ENCODE results near the gene PITPNA.

- PRO-cap: no peak
Measured at GRCh38 chr17:1460134-1460749, 4.2 kb upstream of the CRK start.

DNA sequence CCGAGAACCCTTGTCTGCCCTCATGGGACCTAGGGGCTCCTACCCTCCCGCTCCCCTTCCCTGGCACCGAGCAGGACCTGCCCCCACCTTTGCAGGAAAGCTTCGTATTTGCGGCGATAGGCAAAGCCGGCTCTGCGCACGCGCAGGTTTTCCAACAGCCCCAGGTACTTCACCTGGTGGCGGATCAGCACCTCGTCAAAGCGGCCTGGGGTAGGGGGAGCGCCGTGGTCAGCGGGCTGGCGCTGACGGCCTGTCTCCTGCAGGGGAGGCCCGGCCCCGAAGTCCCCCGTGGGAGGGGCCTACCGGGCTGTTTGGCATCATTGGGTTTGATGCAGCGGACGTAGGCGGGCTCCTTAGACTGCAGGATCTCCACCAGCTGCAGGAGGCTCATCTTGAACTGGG lies 15.8 kb upstream of the CRK start:
- PRO-cap: no peak

DNA sequence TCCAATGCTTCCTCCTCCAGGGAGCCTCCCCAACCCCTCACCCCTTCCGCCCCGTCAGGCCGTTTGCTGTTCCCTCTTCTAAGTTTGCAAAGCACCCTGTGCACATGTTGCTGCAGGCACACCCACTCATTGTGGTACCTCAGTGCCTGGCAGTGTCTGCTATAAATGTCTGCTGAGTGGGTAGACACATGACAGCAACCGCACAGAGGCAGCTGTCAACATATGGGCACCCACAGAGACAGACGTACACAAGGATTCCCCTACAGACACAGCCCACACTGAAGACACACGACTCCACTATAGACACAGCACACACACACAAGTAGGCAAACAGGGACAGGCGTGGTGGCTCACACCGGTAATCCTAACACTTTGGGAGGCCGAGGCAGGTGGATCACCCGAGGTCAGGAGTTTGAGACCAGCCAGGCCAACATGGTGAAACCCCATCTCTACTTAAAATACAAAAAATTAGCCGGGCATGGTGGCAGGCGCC lies 17.8 kb upstream of the CRK start:
- PRO-cap: no peak

DNA sequence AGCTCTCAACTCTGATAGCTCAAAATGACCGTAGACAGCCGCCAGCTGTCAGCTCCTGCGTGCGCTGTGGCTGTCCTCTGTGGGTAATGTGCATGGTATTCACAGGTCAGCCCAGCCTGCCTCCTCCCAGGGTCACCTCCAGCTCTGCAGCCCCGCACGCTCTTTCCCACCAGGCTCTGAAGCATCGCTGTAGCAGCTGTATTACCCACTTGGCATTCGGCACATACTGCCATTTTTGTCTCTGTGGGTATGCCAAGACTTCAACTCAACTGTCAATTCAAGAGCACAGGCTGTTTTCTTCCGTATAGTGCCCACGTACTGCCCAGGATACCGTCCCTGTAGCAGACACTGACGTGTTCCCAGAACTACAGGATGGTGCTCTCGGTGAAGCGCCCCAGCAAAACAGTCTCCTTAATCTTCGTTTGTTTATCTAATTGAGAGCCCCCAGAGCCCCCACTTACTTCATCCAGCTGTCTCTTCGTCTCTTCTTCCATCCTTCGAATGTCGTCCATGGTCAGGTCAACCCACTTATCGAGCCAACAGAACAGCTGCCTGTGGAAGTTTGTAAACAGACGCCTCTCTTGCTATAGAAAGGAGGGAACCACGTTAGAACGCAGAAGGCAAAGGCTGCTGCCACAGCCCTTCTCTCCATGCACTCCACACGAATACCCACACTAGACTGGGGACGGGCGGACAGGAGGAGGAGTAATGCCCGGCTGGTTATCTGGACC lies 17.4 kb upstream of the INPP5K start:
- PRO-cap: no peak

GRCh38 chr17:1553544-1554239 lies 8.9 kb downstream of the PITPNA start:
- PRO-cap: no peak

GRCh38 chr17:1562181-1563082 lies at the start of gene PITPNA:
TSS of gene PITPNA (minus strand) at chr17:1562792.
- PRO-cap: bidirectional peak, plus-strand start at chr17:1562892, minus-strand start at chr17:1562745

GRCh38 chr17:1580868-1581245 lies 18.3 kb upstream of the PITPNA start:
- PRO-cap: no peak

DNA sequence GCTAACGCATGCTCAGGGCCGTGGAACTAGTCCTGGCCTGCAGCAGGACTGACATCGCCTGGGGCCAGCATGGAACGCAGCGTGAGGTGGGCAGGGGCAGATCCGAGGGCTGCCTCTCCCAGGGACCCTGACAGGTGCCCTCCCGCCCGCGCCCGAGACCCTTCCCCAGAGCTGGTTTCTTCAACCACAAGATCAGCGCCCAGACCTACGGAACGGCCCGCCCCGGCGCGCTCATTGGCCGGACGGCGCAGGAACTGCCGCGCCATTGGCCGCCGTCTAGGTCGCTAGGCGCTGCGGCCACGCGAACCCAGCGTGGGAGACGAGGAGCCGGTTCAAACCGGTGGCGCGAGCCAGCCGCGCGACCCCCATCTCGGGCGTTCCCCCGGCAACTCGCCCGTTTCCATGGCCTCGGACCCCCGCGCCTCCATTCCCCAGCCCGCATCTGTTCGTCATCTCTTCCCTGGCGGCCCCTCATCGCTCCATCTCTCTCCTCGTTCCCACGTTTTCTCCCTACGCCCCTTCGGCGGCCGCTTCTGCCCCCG lies 353 bp downstream of the SLC43A2 start:
- PRO-cap: bidirectional peak, plus-strand start at position 343 of the sequence, minus-strand start at position 173 of the sequence

GRCh38 chr17:1630800-1631065 lies 2.1 kb upstream of the SLC43A2 start:
- PRO-cap: no peak

DNA sequence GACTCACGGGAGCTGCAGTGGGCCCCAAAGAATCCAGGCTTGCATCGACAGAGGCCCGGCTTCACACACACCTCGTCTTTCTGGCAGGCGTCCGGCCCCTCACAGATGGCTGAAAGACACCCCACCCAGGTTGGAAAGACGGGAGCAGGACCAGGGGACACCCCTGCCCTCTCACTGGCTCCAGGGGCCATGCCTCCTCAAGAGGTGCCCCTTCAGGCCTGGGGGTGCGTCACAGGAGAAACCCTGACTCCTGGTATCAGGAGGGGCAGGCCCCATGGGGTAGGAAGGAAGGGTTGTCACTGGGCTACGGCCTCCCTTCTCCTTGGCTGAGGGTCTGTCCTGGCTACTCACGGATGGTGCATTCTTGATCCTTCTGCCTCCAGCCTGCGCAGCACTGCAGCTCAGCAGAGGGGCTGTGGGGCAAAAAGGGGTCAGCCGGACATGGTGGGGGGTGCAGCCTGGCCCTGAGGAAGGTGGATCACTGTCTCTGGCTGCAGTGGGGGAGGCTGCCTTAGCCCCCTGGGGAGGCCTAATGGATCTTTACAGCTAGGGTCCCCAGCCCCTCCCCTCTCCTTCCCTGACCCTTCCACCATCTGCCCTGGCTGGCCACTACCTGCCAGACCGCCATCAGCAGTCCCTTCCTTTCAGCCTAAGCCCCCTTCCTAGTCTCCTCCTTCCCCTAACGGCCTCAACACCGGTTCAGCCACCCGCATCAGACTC lies 545 bp downstream of the SCARF1 start:
- PRO-cap: no peak

- PRO-cap: no peak
Measured at GRCh38 chr17:1650475-1651686, 1.2 kb upstream of the RILP start.

GRCh38 chr17:1676915-1677688 lies 7.6 kb downstream of the PRPF8 start:
- PRO-cap: no peak

DNA sequence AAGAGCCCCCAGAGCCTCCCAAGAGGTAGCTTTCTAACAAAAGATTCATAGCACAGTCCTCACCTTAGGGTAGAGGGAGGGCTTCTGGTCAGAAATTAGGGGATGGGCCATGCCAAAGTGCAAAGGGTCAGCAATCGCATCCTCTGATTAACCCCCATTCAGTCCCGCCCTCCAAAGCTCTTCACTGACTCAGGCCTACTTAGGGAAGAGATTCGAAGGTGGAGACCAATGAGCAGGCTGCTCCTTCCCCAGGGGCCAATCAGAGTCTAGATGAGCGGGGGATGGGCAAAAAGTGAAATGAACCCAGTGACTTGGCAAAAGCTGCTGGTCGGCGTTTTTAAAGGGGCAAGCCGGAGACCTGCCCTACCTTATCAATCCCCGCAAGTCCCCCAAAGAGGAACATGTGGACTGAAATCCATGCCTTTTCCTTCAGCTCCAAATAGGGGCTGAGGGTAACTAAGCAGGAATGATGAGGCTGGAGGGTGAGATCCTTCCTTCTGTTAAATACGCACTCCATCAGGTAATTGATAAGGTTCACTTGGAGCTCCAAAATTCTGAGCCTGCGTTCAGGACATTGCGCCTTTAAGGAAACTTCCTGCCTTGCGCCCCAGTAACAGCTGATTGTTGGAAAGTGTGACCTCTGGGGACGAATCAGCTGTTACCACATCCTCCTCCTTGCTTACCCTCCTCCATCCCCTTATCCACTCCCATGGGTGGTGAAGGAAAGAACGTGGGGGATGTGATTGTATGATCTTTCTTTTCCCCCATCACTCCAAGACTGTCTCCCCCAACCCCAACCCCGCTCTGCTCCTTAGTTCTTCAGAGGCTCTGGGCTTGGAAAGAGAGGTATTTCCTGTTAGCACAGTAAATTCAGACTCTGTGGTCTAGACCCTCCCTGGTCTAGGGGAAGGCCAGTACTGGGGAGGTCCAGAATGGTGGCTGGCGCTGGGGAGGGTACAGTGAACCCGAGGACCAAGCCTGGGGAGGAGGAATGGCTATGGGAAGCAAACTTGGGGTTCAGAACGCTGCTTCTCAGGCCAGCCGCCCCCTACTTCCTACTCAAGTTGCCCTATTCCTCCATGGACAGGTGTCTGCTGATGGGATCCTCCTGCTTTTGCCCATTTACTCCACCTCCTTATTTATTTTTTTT lies 7.2 kb upstream of the WDR81 start:
- PRO-cap: bidirectional peak, plus-strand start at position 374 of the sequence, minus-strand start at position 201 of the sequence; bidirectional peak, plus-strand start at position 770 of the sequence, minus-strand start at position 623 of the sequence; bidirectional peak, plus-strand start at position 814 of the sequence, minus-strand start at position 809 of the sequence; unidirectional peak, minus-strand start at position 1,116 of the sequence

- PRO-cap: no peak
Measured at GRCh38 chr17:1727939-1728593, 3.6 kb downstream of the WDR81 start.

GRCh38 chr17:1744608-1745737 lies 2.3 kb downstream of the SERPINF2 start:
- PRO-cap: no peak

GRCh38 chr17:1752178-1753414 lies 9.3 kb upstream of the SERPINF1 start:
- PRO-cap: no peak

- PRO-cap: no peak
Measured at GRCh38 chr17:1766829-1767227, 5.0 kb downstream of the SERPINF1 start.

GRCh38 chr17:1905192-1905503 lies 75.3 kb downstream of the RPA1 start:
- PRO-cap: no peak

- PRO-cap: no peak
Measured at GRCh38 chr17:1967099-1967728, 57.9 kb downstream of the RTN4RL1 start.

DNA sequence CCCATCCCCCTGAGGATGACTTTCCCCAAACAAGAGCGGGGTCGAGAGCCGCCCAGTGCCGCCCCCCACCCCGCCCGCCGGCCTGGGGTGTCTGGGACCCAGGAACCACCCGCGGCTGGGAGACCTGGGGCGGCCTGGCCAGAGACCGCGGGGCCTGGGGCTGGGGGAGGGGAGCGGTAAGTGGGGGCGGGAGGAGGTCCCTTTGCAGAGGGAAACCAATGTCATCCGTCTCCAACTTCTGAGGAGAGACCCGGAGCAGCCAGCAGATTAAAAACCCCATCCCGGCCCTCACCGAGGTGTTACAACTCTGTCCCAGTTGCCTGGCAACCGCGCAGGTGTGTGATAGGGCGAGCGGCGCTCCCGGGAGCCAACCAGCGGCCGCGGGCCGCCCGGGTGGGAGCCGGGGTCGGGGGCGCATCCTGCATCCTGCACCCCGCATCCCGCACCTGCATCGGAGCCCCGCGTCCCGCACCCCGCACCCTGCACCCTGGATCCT lies 47.6 kb downstream of the RTN4RL1 start:
- PRO-cap: no peak

Measured in endodermal cell (in vitro differentiated cells).